Neural progenitor cell (in vitro differentiated cells): ENCODE measurements around the genes HIGD1A and CXCR6.

DNA sequence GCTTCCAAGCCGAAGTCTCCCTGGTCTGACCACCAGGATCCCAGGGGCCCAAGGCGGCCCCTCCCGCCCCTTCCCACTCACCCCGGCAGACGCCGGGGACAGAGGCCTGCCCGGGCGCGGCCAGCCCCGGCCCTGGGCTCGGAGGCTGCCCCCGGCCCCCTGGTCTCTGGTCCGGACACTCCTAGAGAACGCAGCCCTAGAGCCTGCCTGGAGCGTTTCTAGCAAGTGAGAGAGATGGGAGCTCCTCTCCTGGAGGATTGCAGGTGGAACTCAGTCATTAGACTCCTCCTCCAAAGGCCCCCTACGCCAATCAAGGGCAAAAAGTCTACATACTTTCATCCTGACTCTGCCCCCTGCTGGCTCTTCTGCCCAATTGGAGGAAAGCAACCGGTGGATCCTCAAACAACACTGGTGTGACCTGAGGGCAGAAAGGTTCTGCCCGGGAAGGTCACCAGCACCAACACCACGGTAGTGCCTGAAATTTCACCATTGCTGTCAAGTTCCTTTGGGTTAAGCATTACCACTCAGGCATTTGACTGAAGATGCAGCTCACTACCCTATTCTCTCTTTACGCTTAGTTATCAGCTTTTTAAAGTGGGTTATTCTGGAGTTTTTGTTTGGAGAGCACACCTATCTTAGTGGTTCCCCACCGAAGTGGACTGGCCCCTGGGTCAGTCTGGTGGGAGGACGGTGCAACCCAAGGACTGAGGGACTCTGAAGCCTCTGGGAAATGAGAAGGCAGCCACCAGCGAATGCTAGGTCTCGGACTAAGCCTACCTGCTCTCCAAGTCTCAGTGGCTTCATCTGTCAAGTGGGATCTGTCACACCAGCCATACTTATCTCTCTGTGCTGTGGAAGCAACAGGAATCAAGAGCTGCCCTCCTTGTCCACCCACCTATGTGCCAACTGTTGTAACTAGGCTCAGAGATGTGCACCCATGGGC lies 34.1 kb downstream of the VIPR1 start:
- RAMPAGE, long total RNA: no peak

DNA sequence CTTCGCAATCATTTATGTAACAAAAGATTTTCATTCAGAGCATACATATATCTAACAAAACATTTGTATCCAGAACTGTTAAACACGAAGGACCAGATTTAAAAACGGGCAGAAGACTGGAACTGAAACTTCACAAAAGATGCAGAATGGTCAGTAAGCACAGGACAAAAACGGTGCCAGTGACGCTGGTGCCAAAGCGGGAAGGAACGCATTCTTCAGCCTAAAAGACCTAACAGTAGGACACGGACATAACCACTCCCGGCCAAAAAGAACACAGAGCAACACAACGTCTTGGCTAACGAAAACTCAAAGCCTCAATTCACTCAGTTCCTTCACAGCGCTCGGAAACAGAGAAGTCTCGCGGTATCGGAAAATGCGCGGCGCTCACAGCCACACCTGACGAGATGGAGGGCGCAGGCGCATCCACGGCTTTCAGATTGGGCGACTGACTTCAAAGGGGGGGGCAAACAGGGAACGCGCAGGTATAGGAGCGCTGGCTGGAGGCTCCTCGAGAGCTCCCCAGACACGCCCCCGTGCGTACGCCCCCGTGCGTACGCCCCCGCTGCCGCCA lies 386 bp upstream of the NKTR start:
- RAMPAGE, long total RNA: no peak

- RAMPAGE, long total RNA: no peak
Observed at GRCh38 chr3:42632418-42632942, 21.0 kb upstream of the ZBTB47 start.

- RAMPAGE, long total RNA: start-site peak on the minus strand at chr3:42804453-42804516, 468 and 971 reads in 2 replicates
Observed at GRCh38 chr3:42804106-42804816, at the start of gene HIGD1A. TSS of gene HIGD1A (minus strand) at chr3:42804490.

DNA sequence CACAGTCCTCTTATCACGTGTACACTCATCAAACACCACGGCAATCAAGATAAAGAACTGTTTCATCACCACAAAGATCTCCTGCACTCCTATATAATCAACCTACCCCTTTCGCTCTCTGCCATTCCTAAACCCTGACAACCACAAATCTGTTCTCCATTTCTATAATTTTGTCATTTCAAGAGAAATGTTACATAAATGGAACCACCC lies 31.3 kb downstream of the POMGNT2 start:
- RAMPAGE, long total RNA: no peak

- RAMPAGE, long total RNA: no peak
Observed at GRCh38 chr3:43178749-43179500, 73.0 kb upstream of the POMGNT2 start.

- RAMPAGE, long total RNA: no peak
Observed at GRCh38 chr3:43405917-43406417, 119.6 kb downstream of the SNRK start.

DNA sequence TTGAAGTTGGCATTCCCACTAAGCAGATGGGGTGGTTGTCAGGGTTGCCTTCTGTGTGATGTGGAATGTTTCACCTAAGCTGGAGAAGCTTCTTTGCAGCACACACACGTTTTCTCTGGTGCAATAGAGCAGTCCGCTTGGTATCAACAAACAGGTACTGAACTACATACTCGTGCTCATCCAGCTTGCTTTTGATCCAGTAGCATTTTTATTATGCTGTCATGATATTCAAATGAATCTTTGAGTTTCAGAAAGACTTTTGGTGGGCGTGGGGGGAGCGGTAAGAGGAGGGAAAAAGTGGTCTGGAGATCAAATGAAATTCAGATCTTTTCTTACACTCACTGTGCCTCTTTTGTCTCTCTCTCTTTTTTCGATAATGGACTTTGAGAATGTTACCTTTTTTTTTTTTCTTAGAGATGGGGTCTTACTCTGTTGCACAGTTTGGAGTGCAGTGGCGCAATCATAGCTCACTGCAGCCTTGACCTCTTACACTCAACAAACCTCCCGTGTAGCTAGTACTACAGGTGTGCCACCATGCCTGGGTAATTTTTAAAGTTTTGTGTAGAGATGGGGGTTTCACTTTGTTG lies 15.4 kb downstream of the ABHD5 start:
- RAMPAGE, long total RNA: no peak

DNA sequence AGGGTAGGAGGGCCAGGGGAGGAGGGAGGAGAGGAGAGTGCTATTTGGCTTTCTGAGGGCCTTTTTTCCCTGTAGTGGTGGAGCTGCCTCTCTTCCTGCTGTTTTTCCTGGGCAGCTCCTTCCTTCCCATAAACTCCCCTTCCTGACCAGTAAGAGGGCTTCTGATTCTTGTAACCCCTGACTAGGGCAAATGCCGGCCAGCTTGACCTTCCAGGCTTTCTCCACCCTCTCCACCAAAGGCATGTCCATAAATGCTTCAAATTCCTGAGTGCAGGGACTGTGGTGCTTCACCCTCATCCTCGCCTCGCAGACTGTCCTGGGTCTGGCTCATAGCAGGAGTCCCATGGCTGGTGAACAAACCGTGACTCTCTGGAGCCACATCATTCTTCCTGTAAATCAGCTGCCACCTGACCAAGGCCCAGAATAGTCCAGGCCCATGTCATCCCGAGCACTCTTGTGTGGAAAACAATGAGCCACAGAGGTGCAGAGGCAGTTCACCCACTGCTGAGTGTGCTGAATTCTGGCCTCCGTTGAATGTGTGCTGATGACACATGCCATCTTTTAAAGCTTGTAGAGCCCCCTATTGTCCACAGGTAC lies 68.5 kb downstream of the ABHD5 start:
- RAMPAGE, long total RNA: no peak

DNA sequence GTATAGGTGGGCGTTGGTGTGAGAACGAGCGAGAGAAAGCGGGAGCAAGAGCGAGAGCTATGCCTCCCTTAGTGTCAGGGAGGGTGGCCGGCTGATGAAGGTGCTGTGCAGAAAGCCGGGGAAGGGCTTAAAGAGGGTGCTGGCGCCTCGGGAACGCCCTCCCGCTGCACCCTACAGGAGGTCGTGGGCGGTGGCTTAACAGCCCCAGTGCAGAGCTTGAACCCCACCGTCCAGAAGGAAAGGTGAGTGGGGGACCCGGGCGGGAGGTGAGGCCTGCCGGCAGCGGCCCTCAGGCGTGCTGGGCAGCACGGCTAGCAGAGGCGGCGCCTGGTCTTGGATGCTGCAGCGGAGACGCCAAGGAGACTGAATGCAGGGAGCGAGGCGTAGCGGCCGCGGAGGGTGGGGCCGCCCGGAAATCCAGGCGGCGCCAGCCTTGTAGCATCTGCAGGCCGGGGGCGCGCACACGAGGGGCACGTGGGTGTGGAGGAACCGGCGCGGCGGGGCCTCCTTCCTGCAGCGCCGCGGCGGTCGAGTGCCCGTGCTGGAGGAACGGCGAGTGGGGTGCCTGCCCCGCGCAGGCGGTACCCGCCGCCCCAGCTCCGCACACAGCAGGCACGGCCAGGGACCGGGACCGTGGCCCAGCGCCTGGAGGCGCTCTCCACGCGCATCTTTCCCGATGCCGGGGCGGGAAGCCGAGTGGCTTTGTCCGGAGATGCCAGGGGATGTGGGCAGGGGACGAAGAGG lies 246.7 kb upstream of the TOPAZ1 start:
- RAMPAGE, long total RNA: no peak

DNA sequence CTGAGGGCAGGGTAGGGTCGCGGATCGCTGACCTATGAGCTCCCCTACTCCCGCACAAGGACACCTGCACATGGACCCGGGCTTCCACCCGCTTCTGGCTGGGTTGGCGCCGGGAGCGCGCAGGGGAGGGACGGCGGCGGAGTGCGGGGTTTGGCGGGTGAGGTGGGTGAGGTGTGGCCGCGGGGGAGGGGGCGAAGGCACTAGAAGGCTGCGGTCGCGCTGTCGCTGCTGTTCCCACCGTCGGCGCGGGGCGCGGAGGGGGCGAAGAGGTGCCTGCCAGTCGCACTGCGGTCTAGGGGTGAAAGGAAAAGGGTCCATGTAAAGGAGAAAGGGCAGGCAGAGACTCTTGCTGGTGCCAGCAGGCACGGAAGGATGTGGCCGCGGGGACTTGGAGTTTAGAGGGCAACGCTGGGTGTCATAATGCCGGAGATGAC lies 246.0 kb upstream of the TOPAZ1 start:
- RAMPAGE, long total RNA: no peak

DNA sequence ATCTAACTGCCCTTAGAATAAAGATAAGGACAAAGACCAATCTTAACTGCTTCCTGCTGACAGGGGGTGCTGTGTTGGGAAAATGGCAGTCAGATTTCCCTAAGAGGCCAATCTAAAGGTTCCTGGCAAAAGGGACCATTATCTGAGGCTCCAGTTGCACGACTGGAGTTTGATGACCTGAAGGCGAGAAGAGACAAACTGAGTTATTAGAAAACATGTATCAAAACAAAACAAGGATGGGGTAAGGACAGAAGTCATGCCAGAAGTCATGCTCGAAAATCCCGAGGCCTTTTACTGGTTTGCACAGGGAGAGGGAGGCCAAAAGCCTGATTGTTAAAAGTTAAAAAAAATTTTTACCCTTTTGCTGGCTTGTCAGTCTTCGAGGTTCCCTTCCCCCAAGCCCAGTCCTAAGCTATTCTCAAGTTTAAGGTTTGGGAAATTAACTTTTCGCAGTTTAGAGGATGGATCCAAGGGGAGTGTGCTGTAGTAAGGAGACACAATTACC lies 7.1 kb downstream of the KIF15 start:
- RAMPAGE, long total RNA: no peak

GRCh38 chr3:44926051-44926717 lies 49.8 kb downstream of the ZDHHC3 start:
- RAMPAGE, long total RNA: no peak

DNA sequence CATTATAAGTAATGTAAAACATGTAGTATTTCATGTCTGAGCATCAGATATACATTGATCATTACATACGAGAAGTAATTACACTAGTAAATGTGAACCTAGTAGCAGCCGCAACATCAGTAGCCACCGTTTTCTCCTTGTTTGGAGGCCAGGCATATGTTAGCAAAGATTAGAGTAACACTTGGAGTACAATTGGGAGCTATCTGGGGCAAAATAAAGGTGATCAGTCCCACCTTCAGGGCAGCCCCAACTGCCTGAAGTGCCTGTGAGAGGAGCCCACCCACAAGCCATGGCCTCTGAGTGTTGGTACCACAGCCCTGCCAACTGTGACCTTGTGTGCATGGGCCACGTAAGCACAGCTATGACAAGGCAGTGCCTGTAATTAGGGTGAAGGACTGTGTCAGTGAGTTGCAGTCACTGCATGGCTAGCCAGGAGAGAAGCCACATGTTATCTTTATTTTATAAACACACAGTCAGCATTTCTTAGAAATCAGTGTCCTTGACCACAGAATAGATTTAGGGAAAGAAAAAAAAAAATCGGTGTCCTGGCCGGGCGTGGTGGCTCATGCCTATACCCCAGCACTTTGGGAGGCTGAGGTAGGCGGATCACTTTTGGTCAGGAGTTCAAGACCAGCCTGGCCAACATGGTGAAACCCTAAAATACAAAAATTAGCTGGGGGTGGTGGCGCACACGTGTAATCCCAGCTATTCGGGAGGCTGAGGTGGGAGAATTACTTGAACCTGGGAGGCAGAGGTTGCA lies 24.8 kb downstream of the EXOSC7 start:
- RAMPAGE, long total RNA: no peak

GRCh38 chr3:45024680-45025323 lies 1.3 kb upstream of the CLEC3B start:
- RAMPAGE, long total RNA: no peak

DNA sequence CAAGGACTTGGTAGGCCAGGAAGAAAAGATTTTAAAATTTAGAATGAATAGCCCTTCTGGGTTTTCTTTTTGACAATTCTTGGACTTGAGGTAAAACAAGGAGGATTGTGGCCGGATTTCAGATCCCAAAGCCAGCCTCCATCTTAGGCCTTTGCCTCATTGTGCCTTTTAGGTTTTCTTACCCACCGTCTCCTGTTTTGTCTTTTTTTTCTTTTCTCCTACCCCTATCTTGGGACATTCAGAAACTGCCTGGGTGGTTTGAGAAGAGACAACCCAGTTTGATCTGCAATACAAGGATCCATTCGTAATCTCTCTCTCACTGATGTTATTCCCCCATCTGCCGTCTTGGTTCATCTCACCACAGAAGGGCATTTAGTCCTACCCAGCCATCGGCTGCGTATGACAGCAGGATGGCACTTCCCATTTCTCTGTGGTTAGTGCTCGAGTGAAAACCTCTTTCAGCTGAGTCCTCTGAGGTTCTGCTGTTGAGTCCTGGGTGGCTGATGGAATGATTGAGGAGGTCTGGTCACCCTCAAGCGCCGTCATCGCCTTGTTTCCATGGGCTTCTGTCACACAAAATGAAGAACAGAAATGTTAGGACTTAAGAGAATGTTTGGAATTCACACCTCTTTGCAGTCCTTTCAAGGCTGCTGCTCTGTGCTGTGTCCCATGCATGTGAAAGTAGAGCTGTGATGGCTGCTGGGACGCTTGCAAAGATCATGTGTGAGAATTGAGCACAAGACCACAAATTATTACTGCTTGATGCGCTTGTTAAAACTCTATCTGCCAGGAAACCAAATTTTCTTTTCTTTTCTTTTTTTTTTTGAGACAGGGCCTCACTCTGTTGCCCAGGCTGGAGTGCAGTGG lies 9.5 kb upstream of the SACM1L start:
- RAMPAGE, long total RNA: no peak

- RAMPAGE, long total RNA: no peak
Observed at GRCh38 chr3:45693255-45693862, 4.2 kb downstream of the SACM1L start.

- RAMPAGE, long total RNA: no peak
Observed at GRCh38 chr3:45942885-45943615, at the start of gene CXCR6. TSS of gene CXCR6 (plus strand) at chr3:45943464.

GRCh38 chr3:45944486-45945205 lies 1.4 kb downstream of the CXCR6 start:
- RAMPAGE, long total RNA: no peak

- RAMPAGE, long total RNA: no peak
Observed at GRCh38 chr3:45953240-45953909, 10.1 kb downstream of the CXCR6 start.